Melanocyte of skin (primary cell): ENCODE measurements around a stretch of chr10.

DNA sequence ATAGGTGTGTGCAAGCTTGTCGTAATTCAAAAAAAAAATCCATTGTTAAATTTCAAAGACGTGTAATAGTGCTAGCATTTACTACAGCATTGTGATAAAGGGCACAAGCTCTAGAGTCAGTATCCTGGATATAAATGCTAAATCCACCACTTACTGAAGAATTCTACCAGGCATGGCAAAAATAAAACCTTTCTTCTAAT, 108.0 kb downstream of the ZEB1 start:
- CAGE, long polyA plus RNA, 2 experiments, result no peak in any of the 2 experiments

DNA sequence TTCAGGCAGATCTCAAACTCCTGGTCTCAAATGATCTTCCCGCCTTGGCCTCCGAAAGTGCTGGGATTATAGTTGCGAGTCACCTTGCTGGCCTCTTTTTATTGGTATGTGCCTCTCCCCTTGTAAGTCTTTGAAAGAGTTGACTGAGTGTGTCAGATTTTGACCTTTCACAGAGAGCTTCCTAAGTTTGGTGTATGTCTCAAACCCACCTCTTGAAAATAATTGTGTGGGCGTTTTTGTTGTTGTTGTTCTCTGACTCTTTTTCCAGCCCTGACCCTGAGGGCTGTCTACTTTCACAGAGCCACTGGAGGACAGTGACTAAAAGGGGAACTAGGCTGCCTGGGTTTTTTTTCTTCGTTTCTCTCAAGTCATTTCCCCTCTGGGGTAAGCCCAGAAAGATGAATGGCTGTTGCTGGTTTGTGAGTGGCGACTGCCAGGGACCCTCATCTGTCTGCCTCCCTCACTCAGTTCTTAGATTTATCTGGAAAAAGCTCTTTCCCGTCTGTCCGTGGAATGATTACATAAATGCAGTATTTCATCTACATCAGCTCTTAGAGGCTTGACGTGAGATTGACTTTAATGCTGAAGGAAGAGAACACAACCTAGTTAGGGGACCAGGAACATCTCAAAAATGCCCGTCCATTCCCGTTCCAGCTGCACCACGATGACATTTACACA, 262.9 kb downstream of the ZEB1 start:
- CAGE, long polyA plus RNA, 2 experiments, result no peak in any of the 2 experiments

GRCh38 chr10:31602988-31604070, 284.3 kb downstream of the ZEB1 start:
- CAGE, long polyA plus RNA, 2 experiments, result no peak in any of the 2 experiments

DNA sequence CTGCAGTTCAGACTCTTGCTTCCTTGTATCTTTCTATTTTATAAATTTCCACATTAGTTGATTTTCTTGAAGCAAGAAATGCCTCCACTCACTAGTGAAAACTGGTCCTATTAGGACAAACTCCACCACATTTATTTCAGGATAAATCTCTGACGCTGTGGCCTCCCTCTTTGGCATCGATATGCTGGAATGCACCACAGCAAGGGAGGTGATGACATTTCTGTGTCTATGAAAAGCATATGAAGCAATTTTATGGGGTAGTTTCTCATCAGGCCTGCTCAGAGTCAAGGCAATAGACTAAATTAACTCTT, 304.4 kb downstream of the ZEB1 start:
- CAGE, long polyA plus RNA, 2 experiments, result no peak in any of the 2 experiments

GRCh38 chr10:31698556-31698920, 230.1 kb downstream of the ARHGAP12 start:
- CAGE, long polyA plus RNA, 2 experiments, result no peak in any of the 2 experiments

- CAGE, long polyA plus RNA, 2 experiments, result no peak in any of the 2 experiments
Measured at GRCh38 chr10:31700061-31700684, 228.5 kb downstream of the ARHGAP12 start.

GRCh38 chr10:31803955-31804224, 124.7 kb downstream of the ARHGAP12 start:
- CAGE, long polyA plus RNA, 2 experiments, result no peak in any of the 2 experiments

- CAGE, long polyA plus RNA, 2 experiments, result no peak in any of the 2 experiments
Measured at GRCh38 chr10:31926976-31927619, 1.5 kb downstream of the ARHGAP12 start.

DNA sequence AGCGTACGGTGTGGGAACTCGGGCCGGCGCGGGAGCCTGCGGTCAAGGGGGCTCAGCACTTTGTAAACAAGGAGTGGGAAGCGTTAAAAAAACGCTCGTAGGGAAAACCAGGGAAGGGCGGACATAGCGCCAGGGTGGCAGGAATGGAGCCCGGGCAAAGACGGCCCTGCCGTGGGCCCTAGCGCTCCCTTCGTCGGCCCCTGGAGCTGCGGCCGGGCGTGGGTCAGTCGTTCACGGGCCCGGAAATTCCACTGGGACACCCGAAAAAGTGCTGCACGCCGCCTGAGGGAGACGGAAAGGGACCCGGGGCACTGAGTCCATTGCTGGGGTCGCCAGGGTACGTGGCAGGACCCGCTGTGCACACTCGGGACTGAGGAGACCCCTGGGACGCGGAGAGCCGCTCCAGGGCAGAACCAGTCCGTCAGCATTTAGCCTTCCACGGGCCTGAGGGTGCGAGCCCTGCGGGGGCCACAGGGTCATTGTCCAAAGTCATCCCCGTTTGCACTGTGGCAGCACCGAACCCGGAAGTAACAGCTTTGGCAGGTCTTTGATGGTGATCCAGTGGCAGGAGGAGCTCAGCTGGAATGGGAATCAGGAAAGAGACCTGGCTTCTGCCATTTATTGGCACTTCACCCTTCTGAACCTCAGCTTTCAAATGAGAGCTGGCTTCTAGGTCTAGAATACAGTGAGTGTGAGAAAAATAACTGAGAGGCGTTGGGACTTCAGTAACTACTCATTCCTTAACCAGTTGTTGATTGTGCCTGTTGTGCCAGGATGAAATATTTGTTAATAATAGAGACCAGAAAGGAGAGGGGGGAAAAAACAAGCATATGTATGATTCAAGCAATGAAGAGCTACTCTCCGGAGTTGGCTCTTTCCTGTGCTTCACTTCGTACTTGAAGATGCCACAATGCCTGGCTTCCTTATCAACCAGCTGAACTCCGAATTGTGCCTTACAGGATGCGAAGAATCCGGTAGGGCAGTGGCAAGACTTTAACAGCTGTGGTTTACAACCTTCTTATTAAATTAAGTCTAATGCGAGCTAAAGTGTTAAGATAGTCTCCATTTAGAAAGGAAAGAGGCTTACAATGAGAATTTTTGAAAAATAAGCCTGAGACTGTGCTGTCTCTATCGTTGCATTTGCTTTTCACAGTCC, 748 bp upstream of the ARHGAP12 start:
- CAGE, long polyA plus RNA, 2 experiments, result no peak in any of the 2 experiments

DNA sequence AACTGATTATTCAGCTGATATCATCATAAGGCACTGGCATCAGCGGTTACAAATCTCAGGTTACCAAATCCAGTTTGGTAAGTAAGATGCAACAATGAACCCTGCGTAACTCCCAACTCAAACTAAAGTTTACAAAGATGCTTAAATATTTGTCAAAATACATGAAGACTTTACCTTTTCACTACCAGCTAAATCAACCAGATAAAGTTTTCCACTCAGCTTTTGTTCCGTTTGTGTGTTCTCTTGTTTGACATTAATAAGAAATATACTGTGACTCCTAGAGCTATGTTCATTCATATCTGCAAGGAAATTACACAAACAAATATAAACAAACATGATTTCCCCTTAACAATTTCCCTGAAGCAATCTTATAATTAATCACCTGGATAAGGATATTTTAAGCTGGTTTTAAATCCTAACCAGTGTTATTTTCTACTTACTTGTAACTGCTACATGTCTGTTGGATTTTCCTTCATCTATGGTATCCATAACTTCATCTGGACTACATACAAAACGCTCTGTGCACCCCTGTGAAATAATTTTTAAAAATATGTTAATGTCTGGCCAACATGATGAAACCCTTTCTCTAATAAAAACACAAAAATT, 19.0 kb downstream of the KIF5B start:
- CAGE, long polyA plus RNA, 2 experiments, result no peak in any of the 2 experiments

DNA sequence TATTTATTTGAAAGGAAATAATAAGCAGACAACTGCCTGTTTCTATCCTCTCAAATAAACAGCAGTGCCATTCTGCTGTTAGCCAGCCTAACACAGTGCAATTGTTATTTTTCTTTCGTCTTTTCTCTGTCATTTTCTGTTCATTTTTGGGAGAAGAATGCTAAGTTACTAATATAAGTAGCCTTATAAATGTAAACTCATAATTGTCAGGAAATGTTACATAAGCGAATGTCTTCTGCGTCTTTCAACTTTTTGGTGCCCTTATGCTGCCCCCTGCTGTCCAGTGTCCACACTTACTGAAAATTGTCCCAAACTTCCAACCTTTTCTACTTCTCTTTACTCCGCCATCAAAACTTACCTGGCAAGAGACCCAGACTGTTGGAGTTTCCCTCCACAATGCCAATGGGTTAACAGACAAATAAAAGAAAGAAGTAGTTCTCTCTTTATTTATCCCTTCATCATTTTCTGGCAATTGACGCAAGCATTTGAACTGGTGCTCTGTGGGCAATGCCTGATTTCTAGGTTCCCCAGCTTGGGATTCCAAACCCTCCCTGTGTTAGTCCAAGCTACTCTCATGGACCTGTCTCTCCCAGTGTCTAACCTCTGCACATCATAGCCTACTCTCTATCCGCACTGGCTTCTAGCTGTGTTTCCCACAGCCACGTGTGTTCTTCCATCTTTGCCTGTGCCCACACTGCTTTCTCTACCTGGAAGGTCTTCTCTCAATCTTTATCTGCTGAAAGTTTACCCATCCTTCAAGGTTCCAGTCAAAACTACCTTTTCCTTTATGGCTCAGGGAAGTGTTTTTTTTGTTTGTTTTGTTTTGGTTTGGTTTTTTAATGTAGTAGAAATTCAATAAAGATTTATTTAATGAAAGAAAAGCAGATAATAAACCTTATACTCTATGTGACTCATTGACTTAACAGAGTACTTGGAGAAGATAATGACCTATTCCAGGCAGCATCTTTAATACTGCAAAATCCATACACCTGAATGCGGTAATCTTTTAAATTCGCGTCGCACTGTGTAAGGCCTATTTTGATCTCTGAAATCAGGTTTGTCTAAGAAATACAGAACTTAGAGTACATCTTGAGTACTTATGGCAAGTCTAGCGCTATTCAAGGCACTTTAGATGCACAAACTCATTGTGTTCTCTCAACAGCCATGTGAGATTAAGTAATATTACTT, 21.2 kb upstream of the EPC1 start:
- CAGE, long polyA plus RNA, 2 experiments, result no peak in any of the 2 experiments

GRCh38 chr10:32446576-32446809, 553 bp downstream of the CCDC7 start:
- CAGE, long polyA plus RNA, 2 experiments, result no peak in any of the 2 experiments

DNA sequence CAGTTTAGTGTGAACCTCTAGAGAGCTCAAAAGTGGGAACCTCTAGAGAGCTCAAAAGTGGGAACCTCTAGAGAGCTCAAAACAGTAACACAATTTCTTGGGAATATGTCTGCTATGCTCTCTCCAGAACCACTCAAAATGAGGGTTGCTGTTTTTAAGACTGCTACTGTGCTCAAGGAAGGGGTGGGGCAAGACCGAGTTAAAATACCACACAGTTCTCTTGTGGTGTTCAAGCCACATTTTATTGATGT, 13.3 kb downstream of the CCDC7 start:
- CAGE, long polyA plus RNA, 2 experiments, result no peak in any of the 2 experiments

DNA sequence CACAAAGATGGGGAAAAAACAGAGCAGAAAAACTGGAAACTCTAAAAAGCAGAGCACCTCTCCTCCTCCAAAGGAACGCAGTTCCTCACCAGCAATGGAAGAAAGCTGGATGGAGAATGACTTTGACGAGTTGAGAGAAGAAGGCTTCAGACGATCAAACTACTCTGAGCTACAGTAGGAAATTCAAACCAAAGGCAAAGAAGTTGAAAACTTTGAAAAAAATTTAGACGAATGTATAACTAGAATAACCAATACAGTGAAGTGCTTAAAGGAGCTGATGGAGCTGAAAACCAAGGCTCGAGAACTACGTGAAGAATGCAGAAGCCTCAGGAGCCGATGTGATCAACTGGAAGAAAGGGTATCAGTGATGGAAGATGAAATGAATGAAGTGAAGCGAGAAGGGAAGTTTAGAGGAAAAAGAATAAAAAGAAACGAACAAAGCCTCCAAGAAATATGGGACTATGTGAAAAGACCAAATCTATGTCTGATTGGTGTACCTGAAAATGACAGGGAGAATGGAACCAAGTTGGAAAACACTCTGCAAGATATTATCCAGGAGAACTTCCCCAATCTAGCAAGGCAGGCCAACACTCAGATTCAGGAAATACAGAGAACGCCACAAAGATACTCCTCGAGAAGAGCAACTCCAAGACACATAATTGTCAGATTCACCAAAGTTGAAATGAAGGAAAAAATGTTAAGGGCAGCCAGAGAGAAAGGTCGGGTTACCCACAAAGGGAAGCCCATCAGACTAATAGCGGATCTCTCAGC, 114.0 kb downstream of the CCDC7 start:
- CAGE, long polyA plus RNA, 2 experiments, result no peak in any of the 2 experiments

GRCh38 chr10:32918214-32918784, 39.7 kb downstream of the ITGB1 start:
- CAGE, long polyA plus RNA, 2 experiments, result no peak in any of the 2 experiments

- CAGE, long polyA plus RNA, 2 experiments, result no peak in any of the 2 experiments
Measured at GRCh38 chr10:32927722-32927973, 30.4 kb downstream of the ITGB1 start.

DNA sequence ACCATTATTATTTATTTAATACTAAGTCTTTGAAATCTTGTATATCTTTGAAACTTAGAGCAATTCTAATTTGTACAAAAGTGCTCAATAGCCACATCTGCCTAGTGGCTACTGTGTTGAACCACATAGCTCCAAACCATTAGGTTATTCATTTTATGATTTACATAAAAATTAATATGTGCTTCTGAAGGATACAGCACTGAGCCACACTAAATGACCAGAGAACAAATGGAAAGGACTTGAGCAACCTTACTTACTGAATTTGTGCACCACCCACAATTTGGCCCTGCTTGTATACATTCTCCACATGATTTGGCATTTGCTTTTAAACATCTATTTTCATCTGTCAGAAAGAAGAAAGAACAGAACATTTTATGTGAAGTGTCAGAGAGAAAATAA, 25.8 kb downstream of the ITGB1 start:
- CAGE, long polyA plus RNA, 2 experiments, result no peak in any of the 2 experiments

DNA sequence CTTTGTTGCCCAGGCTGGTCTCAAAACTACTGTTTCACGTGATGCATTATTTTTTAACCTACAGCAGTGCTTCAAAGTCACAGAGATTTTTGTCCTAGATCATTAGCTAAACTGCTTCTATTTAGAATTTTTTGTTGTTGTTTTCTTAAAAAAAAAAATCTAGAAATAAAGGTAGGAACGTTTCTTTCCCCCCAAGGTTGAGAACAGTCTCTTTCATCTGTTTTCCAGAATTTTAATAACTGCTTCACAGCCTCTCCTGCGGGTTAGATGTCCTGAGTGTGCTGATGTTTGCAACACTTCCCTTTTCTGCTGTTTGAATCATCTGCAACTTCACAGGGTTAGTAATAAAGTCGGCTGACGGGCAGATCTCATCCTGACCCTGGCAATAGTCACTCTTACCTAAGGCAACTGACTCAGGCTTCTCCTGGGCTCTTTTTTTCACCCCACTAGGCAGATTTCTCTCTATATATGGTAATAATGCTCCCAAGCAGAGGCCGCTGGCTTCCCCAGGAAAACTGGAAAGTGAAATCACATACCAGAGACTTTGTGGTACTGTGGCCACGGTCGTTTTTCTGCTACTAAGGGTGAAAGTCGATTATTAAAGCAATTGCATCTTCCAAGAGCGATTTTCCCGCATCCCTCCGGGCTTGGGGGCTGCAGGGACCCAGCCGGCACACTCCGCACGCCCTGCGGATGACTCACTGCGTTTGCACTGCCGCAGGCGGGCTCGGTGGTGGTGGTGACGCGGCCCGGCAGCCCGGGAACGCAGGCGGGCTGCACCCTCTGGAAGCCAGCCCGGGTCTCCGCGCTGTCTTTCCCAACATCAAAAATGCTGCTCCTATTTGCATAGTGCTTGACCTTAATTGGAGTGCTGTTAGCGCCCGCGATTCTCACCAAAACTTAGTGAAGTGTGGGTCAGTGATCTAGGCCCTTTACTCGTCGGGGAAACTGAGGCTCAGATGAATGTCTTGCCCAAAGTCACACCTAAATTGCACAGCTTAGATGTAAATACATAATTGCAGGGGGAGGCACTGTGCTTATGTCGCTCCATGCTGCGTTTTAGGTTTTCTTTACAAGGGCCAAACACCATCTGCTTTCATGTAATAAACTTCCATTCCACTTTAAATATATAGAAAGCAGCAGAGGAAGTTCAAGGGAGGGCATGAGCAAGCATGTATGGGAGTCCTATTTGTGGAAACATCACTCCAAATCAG, 47.5 kb upstream of the ITGB1 start:
- CAGE, long polyA plus RNA, 2 experiments, result no peak in any of the 2 experiments

GRCh38 chr10:33115614-33116120, 157.6 kb upstream of the ITGB1 start:
- CAGE, long polyA plus RNA, 2 experiments, result no peak in any of the 2 experiments

DNA sequence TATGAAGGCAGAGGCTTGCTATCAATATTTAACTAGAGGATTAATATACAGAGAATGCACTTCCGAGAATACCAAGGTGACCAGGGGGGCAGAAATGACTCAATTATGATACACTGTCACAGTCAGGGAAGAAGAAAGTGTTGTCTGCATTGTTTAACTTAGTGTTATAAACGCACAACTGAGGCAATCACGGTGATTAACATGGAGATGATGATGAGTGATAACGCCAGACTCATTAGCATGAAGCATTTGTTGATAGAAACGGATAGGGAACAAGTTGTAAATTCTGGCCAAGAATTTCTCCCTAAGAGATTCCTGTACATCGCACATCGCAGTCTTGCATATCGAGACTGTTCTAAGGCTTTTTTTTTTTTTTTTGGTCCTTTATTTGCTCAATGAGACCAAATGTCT, 178.2 kb downstream of the NRP1 start:
- CAGE, long polyA plus RNA, 2 experiments, result no peak in any of the 2 experiments